LNCaP clone FGC (cell line): Measurements from ENCODE around the genes GKAP1, KIF27, HNRNPK and SPATA31E1.

DNA sequence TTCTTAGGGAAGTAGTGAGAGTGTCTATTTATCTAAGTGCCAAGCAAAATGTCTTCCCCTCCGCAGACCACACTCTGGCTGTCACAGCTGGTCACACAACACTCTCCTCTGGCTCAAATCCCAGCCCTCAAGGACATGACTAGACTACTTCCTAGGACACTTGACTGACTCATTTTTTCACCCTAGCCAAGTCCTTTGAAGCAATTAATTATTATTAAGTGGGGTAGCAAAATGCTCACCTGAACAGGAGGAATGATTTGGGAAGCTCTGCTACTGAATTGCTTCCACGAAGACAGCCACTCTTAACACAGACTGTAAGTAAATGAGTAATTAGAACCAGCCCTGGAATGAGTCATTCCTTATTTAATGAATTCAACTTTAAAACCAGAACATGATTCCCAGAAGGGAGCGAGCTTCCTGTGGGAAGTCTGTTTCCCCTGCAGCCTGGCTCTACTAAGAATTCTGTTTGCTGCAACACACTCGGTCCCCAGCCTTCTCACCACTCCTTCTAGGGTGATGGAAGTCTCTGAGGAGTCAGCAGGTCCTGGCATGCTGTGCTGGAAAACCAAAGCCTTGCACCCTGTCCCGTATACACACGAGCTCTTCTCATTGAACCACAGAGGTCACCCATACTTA, 218.5 kb upstream of the RASEF start:
- RRBS, 2 experiments, result no CpG with 5 or more reads among the region's 6 CpGs

- RRBS, 2 experiments, result no CpG with 5 or more reads among the region's 2 CpGs
Observed at GRCh38 chr9:83327172-83327577, 211.0 kb downstream of the FRMD3 start.

DNA sequence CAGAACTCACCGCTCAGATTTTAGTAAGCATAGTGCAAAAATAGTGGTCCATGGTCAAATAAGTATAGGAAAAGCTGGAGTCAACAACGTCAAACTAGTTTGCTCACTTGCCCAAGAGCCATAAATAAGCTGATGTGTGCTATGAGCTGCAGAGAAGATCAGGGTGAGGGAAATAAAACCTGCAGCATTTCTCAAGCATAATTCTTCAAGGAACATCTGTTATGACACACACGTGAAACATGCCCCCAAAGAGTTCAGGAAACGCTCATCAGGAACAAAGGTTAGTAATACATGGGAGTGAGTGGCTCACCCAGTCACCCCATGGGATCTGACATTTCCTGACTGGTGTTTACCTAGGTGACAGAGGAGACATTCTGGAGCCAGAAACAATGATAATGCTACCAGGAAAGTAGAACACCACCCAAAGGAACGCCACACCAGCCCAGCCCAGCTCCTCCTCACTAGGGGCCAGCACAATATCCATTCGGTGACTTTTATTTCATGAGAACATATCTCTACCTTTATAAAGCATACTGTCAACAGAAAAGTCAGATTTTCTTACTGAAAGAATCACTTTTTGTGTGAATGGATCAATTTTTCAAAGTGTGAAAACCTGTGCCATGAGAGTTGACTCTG, 66.0 kb downstream of the FRMD3 start:
- RRBS, 2 experiments, result no CpG with 5 or more reads among the region's 6 CpGs

- RRBS, 2 experiments, result no CpG with 5 or more reads among the region's 1 CpG
Observed at GRCh38 chr9:83642314-83642766, 19.4 kb downstream of the IDNK start.

GRCh38 chr9:83702030-83702390, 5.7 kb downstream of the UBQLN1 start:
- RRBS, 2 experiments, result no CpG with 5 or more reads among the region's 7 CpGs

DNA sequence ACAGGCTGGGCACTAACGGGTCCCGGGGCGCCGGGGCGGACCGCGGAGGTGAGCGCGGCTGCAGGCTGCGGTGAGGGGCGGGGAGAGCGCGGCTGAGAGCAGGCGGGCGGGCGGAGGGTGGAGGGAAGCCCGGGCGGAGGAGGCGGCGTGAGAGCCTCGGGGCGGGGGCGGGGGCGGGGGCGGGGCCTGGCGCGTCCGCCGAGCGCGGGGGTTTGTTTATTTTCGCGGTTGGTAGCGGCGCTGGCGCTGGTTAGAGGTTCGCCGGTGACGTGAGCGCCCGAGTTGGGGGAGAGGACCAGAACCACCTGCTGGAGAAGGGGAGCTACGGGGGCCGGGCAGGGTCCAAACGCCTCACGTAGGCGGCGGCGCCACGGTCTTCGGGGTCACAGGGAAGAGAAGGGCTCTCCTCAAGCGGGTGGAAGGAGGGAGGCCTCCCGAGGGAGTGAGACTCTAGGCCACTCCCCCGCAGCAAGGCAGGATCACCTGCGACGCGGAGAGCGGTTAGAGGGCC, at the start of gene GKAP1:
Gene GKAP1 (minus strand): TSS at position 90 of the 511 bp plus-strand sequence.
- RRBS, 2 experiments, result no CpG with 5 or more reads among the region's 57 CpGs

GRCh38 chr9:83920908-83921750, at the start of gene KIF27:
KIF27 (minus strand) TSS chr9:83921432.
- RRBS, 2 experiments, result 1% methylated on average over 25 to 35 of the region's 95 CpGs

- RRBS, 2 experiments, result 56% methylated on average over 1 of the region's 6 CpGs; no CpG with 5 or more reads in 1 of the 2 experiments
Observed at GRCh38 chr9:83970714-83971311, 9.2 kb downstream of the HNRNPK start.

GRCh38 chr9:83980047-83980660, at the start of gene HNRNPK:
HNRNPK (minus strand) TSS chr9:83980215.
- RRBS, 2 experiments, result under 1 to 1% methylated on average over 14 of the region's 57 CpGs

DNA sequence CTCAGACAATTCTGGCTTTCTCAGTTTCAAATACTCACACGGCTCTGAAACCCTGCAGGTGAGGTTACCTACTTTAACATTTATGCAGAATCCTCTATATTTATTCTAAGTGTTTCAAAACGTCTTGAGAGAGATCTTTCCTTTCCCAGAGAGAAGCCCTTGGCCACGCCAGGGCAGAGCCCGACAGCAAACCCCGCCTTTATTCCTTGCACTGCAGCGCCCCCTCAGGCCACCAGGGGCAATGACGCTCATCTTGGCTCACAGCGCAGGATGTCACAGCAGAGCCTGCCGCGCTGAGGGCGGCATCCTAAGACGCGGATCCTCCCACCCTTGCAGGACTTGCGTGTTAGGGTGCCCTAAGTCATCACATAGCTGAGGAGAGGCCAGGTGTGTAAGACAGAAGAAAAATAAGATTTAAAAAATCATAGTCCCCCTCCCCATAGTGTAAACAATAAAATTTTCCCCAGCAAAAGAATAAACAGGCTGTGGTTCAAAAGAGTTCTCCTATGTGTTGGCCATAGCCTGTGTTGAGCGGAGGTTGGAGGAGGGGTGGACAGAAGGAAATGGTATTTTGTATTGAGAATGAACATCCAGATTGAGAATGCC, 284.6 kb downstream of the NTRK2 start:
- RRBS, 2 experiments, result no CpG with 5 or more reads among the region's 15 CpGs

GRCh38 chr9:85077073-85077628, 407.6 kb downstream of the NTRK2 start:
- RRBS, 2 experiments, result no CpG with 5 or more reads among the region's 27 CpGs

- RRBS, 2 experiments, result no CpG with 5 or more reads among the region's 7 CpGs
Observed at GRCh38 chr9:86040616-86041033, 58.7 kb downstream of the GOLM1 start.

- RRBS, 2 experiments, result no CpG with 5 or more reads among the region's 6 CpGs
Observed at GRCh38 chr9:86286864-86287387, 4.6 kb upstream of the ISCA1 start.

- RRBS, 2 experiments, result 1 to 12% methylated on average over 19 of the region's 19 CpGs
Observed at GRCh38 chr9:86945898-86946023, 1.5 kb downstream of the GAS1 start.

GRCh38 chr9:87406615-87407238, 90.9 kb upstream of the DAPK1 start:
- RRBS, 2 experiments, result no CpG with 5 or more reads among the region's 5 CpGs

GRCh38 chr9:87422719-87423334, 74.8 kb upstream of the DAPK1 start:
- RRBS, 2 experiments, result no CpG with 5 or more reads among the region's 2 CpGs

DNA sequence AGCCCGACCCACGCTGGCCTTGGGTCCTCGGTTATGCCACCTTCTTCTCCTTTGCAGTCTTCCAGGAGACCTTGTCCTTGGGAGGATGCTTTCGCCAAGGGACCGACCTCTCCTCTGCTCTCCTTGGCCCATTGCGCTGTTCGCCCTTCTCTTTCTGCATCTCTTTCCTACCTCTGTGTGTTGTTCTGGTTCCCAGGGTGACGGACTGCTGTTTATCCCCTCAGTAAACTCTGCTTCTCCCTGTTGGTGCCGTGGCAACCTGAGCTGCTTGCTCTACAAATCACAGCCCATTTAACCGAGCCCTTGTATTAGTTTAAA, 97.9 kb downstream of the DAPK1 start:
- RRBS, 2 experiments, result no CpG with 5 or more reads among the region's 10 CpGs

GRCh38 chr9:87631911-87633182, 93.6 kb upstream of the CTSL start:
- RRBS, 2 experiments, result no CpG with 5 or more reads among the region's 3 CpGs

DNA sequence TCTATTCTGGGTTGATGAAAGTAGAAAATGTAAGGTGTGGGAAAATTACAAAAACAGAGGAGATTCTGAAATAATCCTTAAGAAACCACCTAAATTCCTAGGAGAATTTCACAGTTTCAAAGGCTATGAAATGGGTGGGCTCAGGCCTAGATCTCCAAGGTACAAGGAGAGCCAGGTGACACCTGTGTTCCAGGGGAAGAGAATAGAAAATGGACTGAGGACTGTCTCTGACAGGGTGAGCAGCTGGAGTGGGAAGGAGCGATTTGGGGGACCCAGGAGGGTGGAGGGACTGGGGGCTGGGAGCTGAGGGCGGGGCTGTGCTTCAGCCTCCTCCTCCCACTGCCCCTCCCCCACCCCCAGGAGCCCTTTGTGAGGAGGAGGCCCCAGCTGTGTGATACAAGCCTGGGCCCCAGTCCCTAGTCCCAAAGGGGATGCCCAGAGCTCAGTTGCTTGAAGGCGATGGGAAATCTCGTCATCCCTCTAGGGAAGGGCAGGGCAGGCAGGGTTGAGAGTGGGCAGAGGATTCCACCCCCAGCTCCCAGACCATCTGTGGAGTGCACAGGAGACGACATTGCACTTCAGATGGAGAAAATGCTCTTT, at the start of gene SPATA31E1:
Gene SPATA31E1 (plus strand): TSS at position 445 of the 600 bp plus-strand sequence.
- RRBS, 2 experiments, result no CpG with 5 or more reads among the region's 5 CpGs

GRCh38 chr9:87934510-87934837, 21.5 kb upstream of the ENSG00000283205 start:
- RRBS, 2 experiments, result no CpG with 5 or more reads among the region's 7 CpGs